H4 (cell line): ENCODE data around the genes ATPAF1 and CYP4Z1.

DNA sequence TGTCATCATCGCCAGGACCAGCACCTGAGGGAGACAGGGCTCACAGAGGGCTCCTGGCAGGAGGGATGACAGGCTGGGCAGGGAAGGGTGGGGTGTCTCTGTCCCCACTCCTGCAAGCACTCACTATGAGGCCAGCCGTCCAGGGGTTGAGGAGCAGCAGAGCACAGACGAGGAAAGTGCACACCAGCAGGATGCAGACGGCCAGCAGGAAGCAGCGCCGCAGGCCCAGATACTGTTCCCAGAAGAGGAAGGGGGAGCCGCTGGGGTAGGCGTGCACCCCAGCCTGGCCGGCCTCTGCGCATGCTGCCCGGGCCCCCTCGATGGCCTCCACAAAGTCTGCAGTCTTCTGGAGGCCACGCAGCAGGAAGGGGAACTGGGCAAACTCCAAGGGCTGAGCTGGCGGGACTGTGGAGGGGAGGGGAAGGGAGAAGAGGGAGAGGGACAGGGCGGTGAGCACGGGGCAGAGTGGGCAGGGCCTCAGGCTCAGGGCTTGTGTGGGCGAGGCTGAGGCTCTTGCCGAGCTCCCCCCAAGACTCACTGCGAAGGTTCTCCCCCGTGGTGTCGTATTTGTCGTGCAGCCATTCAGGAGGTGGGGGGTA, 16.6 kb downstream of the PTCH2 start:
- RAMPAGE, long total RNA, result no peak

GRCh38 chr1:45000272-45000927, 10.7 kb downstream of the HECTD3 start:
- RAMPAGE, long total RNA, result no peak

DNA sequence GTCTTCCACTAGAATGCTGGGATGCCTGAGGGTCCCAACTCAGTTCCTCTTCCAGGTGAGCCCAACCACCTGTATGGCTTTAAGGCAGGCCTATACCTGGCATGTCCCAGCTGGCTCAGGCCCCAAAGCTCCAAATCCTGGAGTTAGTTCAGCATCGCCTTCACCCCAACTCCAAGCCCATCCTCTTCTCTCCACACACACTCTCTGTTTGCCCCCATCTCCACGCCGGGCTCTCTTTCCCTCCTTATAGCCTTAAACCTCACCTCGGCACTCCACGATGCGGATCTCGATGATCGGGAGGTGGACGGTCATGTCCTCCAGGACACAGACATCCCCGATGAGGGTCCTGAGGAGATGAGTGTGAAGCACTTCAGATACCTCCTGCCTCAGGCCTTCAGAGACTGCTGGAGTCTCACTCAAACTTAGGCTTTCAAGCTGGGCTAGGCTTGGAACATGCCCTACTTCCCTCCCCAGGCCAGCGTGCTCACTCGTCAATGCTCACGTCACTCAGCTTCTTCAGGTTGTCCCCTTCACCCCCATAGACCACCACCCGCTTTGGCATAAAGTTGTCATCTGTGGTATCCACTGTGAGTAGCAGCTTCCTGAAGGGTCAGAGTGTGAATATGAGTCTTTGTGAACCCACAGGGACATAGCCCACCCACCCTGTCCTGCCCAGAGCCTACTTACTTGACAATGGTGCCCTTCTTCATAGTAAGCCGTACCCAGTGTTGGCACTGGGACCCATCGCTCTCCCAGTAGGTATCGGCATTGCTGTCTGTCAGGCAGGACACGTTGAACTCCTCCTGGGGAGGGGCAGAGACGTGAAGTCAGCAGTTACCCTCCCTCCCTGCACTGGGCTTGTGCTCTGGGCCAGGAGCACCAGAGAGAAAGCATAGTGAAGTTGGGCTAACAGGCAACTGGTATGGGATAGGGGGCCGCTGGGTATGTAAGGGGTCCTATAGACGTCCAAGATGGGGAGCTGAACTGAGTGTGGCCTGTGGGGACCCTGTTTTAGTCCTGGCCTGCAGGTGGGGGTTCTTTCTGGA, 1.9 kb downstream of the HECTD3 start:
- RAMPAGE, long total RNA, result no peak

GRCh38 chr1:45205407-45206233, 785 bp downstream of the ZSWIM5 start:
- RAMPAGE, long total RNA, result no peak

DNA sequence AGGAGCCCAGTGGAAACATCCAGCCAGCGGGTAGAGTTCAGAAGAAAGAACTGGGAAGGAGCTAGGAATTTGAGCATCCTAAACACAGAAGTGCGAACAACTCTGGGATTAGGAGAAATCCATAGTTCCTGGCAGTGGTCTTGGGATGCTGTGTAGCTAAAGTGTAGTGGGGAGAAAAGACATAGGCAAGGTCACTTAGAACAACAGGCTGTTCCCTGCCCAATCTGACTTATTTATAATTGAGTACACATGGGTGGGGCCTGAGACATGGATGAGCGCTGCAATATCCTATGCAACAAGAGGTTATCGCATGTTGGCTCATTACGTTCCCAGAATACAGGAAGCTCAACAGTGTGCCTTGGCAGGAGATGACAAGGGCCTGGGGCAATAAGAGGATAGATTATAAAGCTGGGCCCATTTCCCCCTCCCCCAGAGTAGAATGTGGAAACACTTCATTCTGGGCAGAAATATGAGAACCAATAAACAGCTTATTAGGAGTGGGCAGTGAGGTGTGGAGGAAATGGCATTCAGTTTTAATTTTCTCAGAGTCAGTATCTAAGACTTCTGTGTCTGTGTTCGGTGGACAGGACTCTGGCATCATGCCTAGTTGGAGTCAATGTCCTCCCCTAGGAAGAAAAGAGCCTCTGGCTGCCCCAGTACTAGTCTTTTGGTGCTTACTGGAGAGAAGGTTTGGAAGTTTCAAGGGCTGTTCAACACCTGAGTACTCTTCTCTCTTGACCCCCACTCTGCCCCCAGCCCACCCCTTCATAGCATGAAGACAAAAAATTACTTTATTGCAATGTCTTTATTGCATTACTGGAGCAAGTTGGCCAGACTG, 92.9 kb downstream of the PIK3R3 start:
- RAMPAGE, long total RNA, result no peak

GRCh38 chr1:46133883-46134493, 1.6 kb upstream of the PIK3R3 start:
- RAMPAGE, long total RNA, result no peak

DNA sequence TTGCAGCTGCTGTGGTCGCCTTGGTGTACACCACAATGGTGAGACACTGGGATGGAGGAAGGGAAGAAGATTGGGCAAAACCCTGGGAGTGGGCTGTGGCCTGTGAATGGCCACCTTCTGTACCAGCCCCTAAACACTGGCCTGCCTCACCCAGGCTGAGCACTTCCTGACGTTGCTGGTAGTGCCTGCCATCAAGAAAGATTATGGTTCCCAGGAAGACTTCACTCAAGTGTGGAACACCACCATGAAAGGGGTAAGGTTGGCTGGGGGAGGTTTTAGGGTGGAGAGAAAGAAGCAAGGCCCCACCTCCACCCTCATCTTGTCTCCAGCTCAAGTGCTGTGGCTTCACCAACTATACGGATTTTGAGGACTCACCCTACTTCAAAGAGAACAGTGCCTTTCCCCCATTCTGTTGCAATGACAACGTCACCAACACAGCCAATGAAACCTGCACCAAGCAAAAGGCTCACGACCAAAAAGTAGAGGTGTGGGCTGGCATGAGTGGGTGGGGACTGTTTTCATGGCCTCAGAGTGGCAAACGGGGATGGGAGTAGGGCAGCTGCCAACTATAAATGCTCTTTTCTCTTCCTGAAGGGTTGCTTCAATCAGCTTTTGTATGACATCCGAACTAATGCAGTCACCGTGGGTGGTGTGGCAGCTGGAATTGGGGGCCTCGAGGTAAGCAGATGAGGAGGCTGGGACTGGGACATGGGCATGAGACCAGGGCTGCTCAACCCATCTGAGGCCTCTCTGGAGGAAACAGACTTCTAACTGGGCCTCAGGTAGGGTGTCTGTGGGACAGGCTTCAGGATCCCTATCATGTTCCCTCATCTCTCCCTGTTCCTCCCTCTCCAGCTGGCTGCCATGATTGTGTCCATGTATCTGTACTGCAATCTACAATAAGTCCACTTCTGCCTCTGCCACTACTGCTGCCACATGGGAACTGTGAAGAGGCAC, 8.6 kb upstream of the P3R3URF start:
- RAMPAGE, long total RNA, result no peak

- RAMPAGE, long total RNA, result no peak
Observed at GRCh38 chr1:46187278-46188004, 10.8 kb downstream of the POMGNT1 start.

DNA sequence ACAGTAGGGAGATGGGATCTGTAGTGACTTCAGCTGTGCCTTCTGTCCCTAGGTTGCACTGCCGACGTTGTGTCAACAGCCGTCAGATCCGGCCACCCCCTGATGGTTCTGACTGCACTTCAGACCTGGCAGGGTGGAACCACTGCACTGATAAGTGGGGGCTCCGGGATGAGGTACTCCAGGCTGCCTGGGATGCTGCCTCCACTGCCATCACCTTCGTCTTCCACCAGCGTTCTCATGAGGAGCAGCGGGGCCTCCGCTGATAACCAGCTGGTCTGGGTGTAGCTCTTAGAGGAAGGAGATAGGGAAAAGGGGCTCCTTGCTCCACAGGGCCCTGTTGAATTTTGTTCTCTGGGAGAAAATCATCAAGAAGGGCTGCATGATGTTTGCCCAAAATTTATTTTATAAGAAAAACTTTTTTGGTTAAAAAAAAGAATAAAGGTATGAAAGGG, 25.4 kb downstream of the LRRC41 start:
- RAMPAGE, long total RNA, result no peak

DNA sequence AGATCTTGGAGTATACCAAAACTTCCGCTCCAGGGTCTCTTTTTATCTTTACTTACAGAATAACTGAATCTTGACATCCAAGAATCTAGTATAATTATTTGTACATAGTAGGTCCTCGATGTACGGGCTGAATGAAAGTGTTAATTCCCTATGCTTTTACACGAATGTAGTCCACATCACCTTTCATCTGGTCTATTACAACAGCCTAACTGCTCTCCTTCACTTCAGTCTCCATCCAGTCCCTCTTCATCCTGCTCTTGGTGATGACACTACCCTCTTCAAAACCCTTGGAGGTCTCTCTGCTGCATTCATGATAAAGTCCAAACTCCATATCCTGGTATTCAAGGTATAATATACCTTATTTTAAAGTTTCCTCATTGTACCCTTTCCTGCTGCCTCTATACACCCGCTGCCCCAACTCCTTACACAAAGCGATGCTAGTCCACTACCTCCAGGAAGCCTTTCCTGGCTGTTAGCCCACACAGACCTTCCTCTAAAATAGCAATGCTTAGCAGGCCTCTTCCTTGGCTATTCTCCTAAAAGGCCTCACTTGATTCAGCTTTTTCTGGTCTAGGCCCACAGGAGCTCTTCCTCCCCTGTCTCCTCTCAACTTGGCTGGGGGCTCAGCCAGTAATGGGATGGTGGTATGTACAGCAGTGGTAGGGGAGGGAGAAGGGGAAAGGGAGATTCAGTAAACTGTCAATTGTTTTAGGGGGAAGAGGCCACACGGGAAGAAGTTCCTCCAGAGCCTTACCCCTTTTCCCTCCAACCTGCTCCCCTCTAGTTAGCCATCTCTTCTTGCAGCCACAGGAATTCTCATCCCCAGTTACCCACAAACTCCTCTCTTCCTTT, 2.8 kb downstream of the LRRC41 start:
- RAMPAGE, long total RNA, result no peak

DNA sequence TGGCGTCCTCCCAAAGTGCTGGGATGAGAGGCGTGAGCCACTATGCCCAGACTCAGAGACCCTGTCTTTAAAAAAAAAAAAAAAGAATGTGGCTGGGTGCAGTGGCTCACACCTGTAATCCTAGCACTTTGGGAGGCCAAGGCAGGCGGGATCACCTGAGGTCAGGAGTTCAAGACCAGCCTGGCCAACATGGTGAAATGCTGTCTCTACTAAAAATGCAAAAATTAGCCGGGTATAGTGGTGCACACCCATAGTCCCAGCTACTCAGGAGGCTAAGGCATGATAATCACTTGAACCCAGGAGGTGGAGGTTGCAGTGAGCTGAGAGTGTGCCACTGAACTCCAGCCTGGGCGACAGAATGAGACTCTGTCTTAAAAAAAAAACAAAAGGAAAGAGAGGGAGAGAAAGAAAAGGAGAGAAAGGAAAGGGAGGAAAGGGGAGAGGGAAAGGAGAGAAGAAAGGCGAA, 11.5 kb downstream of the NSUN4 start:
- RAMPAGE, long total RNA, result no peak

- RAMPAGE, long total RNA, result no peak
Observed at GRCh38 chr1:46352545-46353245, 12.1 kb downstream of the NSUN4 start.

GRCh38 chr1:46667723-46668848, at the start of gene ATPAF1:
Gene ATPAF1 (minus strand): TSS chr1:46668364.
- RAMPAGE, long total RNA, result no peak

- RAMPAGE, long total RNA, result no peak
Observed at GRCh38 chr1:46676651-46677257, 5.1 kb downstream of the TEX38 start.

DNA sequence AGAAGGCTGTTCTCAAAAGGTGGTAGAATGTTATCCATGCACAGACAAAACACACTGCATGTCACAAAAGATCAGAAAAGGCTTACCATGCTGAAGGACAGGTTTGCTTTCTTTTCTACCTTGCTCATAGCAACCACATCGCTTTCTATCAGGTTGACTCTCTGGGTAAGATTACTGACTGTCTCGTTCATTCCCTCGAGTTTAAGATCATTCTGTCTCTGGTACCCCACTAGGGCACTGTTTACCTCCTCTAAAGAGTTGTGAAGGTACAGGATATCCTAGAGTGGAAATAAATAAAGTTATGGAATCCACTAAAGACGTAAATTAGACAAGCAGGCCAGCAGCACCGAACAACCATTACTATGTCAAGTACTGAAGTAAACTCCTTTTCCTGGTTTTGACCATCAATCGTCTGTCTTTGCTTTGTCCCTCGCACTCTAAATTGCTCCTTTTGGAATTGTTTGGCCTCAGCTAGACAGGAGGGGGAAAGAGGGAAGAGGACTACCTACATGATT, 16.7 kb downstream of the TEX38 start:
- RAMPAGE, long total RNA, result no peak

GRCh38 chr1:46801269-46801840, 2.5 kb downstream of the CYP4B1 start:
- RAMPAGE, long total RNA, result no peak

- RAMPAGE, long total RNA, result no peak
Observed at GRCh38 chr1:46875221-46875736, 66.0 kb downstream of the CYP4A11 start.

- RAMPAGE, long total RNA, result no peak
Observed at GRCh38 chr1:46948569-46948883, 7.2 kb upstream of the CYP4A11 start.

DNA sequence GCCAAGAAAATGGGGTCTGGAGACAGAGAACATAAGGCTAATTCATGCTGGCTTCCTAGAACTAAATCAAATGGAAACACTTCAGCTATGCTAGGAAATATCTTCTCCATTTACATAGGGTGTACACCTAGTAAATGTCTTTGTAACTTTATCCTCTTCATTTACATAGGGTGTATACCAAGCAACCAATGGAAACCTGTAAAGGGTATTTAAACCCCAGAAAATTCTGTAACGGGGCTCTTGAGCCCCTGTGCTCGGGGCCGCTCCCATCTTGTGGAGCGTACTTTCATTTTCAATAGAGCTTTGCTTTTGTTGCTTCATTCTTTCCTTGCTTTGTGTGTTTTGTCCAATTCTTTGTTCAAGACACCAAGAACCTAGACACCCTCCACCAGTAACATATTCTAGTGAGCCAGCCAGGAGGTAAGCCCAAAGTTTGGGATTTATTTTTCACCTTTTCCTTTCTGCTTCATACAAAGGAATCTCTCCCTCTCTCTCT, 19.5 kb upstream of the CYP4X1 start:
- RAMPAGE, long total RNA, result no peak

- RAMPAGE, long total RNA, result no peak
Observed at GRCh38 chr1:47067100-47067576, at the start of gene CYP4Z1. Gene CYP4Z1 (plus strand): TSS chr1:47067231.